T-cell (primary cell): Measurements from ENCODE around the genes LCN1 and OBP2A.

GRCh38 chr9:134373674-134373867, 47.3 kb downstream of the RXRA start:
- PRO-cap, 7 experiments, result no peak in any of the 7 experiments

DNA sequence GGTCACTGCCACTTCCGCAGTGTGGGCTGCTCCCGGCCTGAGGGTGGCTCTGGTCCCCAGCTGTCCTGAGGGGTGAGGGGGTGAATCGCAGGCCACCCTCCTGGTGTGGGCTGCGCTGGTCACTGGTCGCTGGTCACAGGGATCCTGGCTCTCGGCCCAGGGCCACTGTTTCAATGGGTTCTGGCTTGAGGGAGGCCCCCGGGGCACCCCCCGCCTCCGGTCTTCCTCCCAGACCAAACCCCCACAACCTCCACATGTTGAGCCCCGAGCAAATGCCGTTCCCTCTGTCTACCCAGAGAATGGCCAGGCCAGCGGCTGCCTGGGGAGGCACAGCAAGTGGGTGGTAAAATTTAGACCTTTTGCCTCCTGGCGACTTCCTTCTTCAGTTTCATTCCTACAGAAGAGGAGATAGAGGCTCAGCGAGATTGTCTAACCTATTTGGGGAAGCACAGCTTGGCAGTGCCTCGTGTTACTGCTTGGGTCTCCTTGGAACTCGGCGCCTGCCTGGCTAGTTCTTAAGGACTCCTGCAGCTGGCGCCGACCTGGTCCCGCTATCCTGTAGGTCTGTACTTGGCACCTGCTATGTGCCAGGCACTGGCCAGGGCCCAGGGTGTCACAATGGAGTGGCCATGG, 48.2 kb downstream of the RXRA start:
- PRO-cap, 7 experiments, result no peak in any of the 7 experiments

DNA sequence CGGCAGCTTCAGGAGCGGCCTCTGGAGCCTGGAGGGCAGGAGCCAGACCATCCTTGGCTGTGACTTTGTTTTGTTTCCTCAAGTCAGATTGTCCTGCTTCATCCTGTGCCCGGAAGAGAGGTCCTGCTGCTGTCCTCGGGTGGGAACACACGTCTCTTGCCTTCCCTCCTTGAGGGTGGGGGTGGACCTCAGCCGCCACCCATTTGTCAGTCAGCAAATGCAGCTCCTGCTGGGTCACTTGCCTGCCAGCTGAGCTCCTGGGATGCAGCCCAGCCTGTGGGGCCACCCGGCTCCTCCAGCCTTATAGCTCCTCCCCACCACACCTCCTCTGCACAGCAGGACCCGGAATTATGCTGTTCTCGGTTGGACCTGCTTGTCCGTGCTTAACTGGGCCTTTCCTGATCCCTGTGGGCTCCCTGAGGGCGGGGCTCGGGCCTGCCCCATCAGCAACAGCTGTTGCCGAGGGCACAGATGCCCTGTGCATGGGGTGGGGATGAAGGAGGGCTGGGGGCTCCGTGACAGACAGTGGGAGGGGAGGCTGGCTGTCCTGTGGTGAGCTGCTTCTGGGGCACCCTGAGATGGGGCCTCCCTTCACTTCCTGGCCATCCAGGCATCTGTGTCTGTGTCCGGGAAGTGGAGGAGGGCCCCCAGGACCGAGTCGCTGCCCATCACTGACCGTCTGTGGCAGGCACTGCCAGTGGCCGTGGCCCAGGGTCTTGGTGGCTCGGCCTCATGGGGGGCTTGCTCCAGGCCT, 52.8 kb downstream of the RXRA start:
- PRO-cap, 7 experiments, result no peak in any of the 7 experiments

GRCh38 chr9:134408787-134409774, 82.8 kb downstream of the RXRA start:
- PRO-cap, 7 experiments, result no peak in any of the 7 experiments

GRCh38 chr9:134411347-134411945, 85.2 kb downstream of the RXRA start:
- PRO-cap, 7 experiments, result no peak in any of the 7 experiments

- PRO-cap, 7 experiments, result no peak in any of the 7 experiments
Measured at GRCh38 chr9:134425321-134425630, 99.0 kb downstream of the RXRA start.

DNA sequence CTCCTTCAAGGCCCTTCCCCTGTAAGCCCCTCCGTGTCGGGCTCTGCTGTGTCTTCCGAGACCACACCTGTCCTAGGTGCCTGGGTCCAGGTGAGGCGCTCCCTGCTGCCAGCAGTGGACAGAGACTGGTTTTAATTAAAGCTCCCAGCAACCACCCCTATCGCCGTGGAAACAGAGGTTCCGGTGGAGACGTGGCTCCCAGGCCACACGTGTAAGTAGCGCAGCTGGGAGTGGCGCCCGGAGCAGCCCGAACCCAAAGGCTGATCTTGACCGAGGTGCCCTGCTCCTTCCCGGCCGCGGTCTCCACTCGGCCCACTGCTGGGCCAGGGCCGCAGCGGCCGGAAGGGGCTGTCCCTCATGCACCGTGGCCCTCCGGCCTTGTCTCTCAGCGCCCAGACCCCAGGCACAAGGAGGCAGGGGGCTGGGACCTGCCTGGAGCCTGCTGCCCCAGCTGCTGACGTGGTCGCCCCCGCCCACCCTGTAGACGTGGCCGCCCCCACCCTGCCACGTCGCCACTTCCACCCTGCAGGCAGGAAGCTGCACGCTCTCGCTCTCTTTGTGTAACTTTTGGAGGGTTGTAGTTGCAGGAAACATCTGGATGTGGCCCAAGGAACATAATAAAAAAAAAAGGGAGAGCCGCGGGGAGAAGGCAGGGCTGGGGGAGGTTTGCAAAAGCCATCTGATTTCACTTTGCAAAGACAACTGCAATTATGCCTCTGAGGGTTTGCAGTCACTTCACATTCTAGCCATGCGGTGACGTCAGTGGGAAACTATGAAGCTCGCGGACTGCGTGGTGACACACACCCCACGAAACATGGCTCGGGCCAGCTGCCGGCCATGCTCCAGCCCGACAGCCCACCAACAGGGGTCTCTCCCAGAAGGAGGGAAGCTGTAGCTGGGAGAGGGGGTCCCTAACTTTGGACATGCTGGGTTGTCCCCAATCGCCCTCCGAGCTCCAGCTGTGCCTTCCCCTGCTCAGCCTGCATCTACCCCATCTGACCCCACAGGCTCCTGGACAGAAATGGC, 129.9 kb downstream of the RXRA start:
- PRO-cap, 7 experiments, result peak in 7 of 7 experiments; most common plus-strand start position 559 of the sequence (in 4); most common minus-strand start position 407 of the sequence (in 7)

DNA sequence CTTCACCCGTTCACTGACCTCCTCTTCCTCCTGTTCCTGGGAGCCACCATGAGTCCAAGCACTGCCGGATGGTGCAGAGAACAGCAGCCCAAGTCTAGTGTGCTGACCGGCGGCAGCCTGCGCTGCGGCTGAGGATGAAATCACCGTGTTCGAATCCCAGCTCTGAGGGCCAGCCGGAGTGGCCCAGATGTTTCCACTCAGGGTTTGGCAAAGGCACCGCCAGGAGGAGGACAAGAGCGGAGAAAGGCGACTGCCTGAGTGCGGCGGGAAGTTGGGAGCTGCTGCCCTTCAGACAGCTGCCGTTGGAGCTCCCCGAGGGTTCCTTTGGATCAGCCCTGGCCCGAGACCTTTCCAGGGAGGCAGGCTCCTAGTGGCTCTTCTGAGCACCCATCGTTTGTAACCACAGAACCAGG, 115.8 kb upstream of the COL5A1 start:
- PRO-cap, 7 experiments, result no peak in any of the 7 experiments

- PRO-cap, 7 experiments, result no peak in any of the 7 experiments
Measured at GRCh38 chr9:134551692-134552649, 89.6 kb upstream of the COL5A1 start.

- PRO-cap, 7 experiments, result no peak in any of the 7 experiments
Measured at GRCh38 chr9:134620291-134620721, 21.3 kb upstream of the COL5A1 start.

DNA sequence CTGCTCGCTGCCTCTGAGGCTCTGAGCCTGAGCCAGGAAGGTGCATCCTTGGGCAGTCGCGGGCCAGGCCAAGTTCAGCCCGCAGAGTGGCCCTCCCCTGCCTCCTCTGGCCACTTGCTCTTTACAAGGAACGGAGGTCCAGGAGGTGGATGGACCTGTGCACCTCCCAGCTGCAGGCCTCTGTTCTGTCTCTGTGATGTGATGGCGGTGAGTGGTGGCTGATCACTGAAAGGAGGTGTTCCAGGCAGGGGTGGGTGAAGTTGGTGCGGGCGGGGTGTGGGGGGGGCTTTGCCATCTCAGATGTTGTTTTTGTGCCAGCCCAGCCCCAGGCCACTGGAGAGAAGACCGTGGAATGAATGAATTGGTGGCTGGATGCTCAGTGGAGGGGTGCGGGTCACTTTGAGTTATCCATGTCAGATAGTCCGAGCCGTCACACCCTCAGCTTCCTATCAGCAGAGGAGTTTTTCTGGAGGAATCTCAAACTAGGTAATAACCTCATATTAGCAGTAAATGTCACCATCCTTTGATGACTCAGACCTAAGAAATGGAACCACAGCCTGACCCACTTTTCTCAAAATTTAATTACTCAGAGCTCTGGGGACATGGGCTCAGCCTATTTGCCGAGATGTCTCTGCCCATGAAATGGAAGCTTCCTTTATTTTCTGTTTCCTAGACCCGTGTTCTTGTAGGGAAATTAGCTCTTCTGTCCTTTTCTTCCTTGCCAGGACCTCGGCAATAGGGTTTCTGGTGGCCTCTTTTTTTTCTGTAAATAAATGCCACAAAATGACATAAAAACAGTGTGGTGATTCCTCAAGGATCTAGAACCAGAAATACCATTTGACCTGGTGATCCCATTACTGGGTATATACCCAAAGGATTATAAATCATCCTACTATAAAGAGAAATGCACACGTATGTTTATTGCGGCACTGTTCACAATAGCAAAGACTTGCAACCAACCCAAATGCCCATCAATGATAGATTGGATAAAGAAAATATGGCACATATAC, 7.5 kb downstream of the COL5A1 start:
- PRO-cap, 7 experiments, result no peak in any of the 7 experiments

DNA sequence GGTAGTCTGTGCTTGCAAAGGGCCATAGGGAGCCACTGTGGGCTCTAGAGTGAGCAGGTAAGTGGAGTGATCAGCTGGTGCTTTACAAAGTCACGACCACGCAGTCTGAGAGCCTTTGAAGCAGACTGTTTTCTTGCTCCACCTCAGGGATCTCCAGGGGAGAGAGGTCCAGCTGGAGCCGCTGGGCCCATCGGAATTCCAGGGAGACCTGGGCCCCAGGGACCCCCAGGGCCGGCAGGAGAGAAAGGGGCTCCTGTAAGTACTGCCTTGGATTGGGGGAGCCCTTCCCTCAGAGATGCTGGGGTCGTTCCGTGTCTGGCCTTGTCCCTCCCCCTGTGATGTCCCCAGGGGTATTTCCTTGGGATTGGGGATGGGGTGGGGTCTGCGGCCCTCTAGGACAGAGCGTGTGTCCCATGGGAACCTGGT, 74.6 kb upstream of the FCN2 start:
- PRO-cap, 7 experiments, result no peak in any of the 7 experiments

- PRO-cap, 7 experiments, result no peak in any of the 7 experiments
Measured at GRCh38 chr9:134863718-134864640, 16.6 kb upstream of the FCN2 start.

DNA sequence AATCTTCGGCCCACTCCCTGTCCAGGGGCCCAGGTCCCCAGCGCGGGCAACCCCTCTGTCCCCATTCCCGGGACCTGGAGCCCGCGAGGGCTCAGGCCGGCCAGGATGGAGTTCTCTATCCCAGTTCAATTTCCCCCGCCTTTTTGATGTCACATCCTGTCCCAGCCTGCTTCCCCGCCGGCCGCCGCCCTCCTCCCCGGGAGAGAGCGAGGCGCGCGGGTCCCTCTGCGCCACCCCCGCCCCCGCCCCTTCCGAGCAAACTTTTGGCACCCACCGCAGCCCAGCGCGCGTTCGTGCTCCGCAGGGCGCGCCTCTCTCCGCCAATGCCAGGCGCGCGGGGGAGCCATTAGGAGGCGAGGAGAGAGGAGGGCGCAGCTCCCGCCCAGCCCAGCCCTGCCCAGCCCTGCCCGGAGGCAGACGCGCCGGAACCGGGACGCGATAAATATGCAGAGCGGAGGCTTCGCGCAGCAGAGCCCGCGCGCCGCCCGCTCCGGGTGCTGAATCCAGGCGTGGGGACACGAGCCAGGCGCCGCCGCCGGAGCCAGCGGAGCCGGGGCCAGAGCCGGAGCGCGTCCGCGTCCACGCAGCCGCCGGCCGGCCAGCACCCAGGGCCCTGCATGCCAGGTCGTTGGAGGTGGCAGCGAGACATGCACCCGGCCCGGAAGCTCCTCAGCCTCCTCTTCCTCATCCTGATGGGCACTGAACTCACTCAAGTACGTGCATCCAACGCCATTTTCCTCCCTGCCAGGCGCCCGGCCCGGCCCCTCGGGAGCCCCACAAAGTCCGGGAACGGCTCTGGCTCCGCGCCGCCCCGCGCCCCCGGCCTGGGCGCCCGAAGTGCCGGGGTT, 12.2 kb upstream of the OLFM1 start:
- PRO-cap, 7 experiments, result no peak in any of the 7 experiments

DNA sequence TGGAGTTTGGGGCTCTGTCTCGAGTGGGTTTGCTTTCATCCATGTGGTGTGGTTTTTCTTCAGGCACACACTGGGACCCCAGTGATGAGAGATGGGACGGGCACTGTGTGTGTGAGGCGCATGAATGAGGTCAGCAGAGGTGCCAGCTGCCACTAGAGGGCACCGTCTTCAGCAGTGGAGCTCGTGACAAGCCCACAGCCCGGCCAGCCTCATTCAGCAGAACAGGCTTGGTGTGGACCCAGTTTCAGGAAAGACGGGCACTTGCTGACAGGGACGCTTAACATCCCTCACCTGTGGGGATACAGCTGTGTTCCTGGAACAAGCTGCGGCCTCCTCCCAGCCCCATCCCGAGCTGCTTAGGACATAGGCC, 4.2 kb downstream of the MRPS2 start:
- PRO-cap, 7 experiments, result no peak in any of the 7 experiments

- PRO-cap, 7 experiments, result no peak in any of the 7 experiments
Measured at GRCh38 chr9:135521233-135521554, at the start of gene LCN1. Gene LCN1, plus strand, starts transcription at chr9:135521440.

DNA sequence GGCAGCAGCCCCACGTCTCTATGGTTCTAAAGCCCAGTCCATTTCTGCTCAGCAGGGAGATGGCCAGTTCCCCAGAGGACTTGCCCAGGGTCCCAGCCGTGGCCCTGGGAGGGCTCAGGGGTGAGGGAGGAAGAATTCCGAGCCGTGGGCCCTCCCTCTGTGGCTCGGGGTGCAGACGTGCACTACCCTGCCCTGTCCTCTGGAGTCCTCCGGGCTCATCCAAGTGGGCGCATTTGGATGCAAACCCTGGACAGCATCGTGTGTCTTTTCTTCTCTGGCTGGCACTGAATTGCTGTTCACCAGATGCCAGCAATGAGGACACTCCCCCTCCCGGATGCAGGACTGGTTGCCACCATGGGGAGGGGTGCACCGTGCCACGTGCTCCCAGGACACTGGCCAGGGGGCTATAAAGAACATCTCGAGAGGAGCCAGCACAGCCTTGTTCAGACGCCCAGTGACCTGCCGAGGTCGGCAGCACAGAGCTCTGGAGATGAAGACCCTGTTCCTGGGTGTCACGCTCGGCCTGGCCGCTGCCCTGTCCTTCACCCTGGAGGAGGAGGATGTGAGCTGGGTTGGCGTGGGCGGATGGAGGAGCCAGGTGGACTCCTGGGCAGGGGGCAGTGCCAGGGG, at the start of gene OBP2A:
Gene OBP2A (plus strand): TSS at position 436 of the 630 bp plus-strand sequence.
- PRO-cap, 7 experiments, result no peak in any of the 7 experiments

DNA sequence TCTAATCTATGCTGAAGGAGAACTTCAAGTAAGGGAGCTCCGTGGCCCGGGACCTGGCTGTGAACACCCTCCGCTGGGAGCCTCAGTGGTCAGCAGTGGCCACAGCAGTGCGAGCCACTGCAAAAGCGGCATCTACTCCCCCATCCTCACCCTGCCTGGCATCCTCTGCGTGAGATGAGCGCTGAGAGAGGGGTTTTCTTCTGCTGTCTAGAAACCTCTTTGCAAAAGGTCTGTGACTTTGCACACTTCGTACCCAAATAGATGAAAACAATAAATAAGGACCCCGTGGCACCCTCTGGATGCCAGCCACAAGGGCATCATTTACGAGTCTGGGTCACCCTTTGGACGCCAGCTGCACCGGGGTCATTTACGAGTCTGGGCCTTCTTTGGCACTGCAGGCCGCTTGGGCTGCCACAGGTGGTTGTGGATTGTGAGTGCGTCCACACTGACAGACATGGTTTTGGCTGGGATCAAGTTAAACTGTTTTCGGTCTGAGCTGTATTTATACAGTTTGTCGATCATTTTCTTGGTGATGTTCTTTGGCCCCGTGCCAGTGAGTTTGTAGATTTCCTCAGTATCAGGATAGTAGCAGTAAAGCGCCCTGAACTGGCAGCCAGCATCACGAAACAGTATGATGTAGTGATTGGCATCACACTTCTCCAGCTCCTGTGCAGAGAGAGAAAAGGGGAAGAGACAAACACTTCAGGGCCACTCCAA, 96.2 kb downstream of the CAMSAP1 start:
- PRO-cap, 7 experiments, result no peak in any of the 7 experiments

DNA sequence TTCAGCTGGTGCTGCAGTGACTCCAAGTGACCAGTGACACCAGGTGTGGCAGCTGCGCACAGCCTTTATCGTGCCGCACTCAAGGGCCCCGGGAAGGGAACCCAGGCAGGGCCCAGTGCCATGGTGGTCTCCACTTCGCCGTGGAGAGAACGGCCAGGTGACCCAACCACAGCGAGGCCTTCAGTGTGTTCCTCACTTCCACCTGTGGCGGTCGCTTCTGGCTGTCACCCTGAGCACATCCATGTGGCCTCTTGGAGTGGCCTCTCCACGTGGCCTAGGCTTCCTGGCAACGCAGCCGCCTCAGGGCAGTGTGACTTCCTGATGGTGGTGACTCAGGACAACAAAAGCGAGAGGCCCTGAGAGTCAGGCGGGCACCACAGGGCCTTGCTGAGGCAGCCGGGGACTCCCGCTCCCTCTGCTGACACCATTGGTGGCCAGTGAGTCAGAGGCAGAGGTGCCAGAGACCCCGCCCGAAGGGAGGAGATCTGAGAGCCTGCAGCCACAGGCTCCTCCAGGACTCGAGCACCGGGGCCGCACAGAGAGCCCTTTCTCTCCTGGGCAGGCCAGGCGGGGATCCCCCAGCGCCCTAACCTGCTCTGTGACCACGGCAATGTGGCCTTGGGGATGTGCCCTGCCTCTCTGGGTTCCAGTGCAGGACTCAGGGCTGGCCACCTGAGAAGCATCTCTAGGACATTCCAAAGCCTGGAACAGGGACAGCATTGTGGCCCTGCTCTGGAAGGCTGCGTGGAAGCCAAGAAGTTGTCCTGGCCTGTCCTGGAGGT, 19.5 kb upstream of the CAMSAP1 start:
- PRO-cap, 7 experiments, result no peak in any of the 7 experiments

GRCh38 chr9:135945041-135945935, 15.9 kb downstream of the UBAC1 start:
- PRO-cap, 7 experiments, result no peak in any of the 7 experiments